GM12891 (cell line): ENCODE results near the genes NOL9, ZBTB48 and PHF13.

- RRBS = 54% methylated on average over 6 of the region's 25 CpGs
These were observed 8.1 kb upstream of the TNFRSF25 start for GRCh38 chr1:6473822-6474665.

GRCh38 chr1:6554093-6555008, at the start of gene NOL9:
Gene NOL9 (minus strand): TSS chr1:6554513.
- RRBS = under 1% methylated on average over 36 of the region's 85 CpGs

- RRBS = 1% methylated on average over 30 of the region's 81 CpGs
These were observed at the start of gene ZBTB48 for GRCh38 chr1:6579314-6580333. Gene ZBTB48 (plus strand): TSS chr1:6579994.

DNA sequence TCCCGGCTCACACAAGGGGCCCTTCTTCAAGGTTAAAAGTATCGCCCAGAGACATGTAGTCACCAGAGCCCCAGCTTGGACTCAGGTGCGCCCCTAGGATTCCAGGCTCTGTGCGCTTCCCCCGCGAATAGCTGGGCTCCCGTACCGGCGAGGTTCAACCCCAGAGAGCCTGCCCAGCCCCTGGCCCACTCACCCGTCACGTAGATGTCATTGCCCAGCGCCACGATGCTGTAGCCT, 1.1 kb downstream of the KLHL21 start:
- RRBS = no CpG with 5 or more reads among the region's 13 CpGs

DNA sequence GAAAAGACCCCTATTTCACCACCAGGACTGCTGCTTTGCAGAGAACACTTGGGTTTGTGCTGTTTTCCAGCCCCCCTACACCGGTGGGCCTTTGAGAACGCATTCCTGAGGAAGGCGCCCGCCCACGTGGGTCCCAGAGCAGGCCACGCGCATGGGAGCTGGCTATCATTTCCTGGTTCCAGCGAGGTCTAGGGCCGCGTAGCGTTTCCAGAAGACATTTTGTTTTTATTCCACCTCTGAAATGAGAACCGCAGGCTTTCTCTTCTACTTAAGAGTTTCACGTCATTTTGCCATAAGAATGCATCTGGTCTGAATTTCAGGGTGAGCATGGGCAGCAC, 1.2 kb upstream of the KLHL21 start:
- RRBS = no CpG with 5 or more reads among the region's 13 CpGs

GRCh38 chr1:6613633-6614582, at the start of gene PHF13:
Gene PHF13 (plus strand): TSS chr1:6613731.
- RRBS = 2% methylated on average over 82 of the region's 120 CpGs

GRCh38 chr1:6625280-6626162, 853 bp downstream of the THAP3 start:
- RRBS = under 1% methylated on average over 28 of the region's 71 CpGs

DNA sequence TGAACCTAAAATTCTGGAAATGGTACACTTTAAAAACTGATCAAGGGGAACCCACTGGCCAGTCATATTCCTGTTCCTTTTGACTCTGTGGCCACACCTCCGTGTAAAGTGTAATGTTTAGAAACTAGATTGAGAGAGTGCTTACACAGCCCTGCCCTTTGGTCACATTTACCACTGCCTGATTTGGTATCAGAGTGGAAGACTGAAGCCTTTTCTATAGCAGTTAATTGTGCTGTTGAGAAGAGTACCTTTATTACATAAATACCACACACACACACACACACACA, 37.2 kb downstream of the CAMTA1 start:
- RRBS = no CpG with 5 or more reads among the region's 1 CpG

- RRBS = no CpG with 5 or more reads among the region's 10 CpGs
These were observed 137.3 kb downstream of the CAMTA1 start for GRCh38 chr1:6922514-6922994.

GRCh38 chr1:7340335-7340731, 430.8 kb upstream of the VAMP3 start:
- RRBS = no CpG with 5 or more reads among the region's 3 CpGs

DNA sequence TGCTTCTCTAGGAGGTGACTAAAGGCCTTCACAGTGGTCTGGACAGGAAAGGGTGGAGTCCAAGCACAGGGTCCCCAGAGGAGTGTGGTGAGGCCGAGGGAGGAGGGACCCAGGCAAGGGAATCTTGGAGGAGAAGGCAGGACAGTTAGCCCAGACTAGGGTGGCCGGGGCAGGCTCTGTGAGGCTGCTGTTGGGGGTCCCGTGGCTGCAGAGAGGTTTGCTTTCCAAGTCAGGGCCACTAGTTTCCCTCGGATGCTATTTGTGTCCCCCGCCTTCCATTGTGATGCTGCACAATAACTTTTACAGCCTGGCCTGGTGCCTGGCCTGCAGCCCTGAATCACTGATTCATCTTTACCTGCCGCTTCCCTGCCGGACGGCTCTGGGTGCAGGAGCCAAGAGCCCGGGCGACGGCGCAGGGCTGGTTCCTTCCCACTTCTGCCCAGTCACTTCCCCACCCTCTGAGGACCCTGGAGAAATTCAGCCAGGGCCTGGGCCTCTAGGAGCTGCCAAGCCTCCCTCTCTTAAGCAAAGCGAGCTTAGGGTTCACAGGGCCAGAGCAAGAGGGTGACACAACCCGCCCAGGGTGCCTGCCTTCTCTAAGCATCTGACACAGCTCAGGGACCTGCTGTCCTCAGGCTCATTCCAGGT, 381.3 kb upstream of the VAMP3 start:
- RRBS = no CpG with 5 or more reads among the region's 14 CpGs

- RRBS = no CpG with 5 or more reads among the region's 9 CpGs
These were observed 261.3 kb upstream of the VAMP3 start for GRCh38 chr1:7509845-7510199.

DNA sequence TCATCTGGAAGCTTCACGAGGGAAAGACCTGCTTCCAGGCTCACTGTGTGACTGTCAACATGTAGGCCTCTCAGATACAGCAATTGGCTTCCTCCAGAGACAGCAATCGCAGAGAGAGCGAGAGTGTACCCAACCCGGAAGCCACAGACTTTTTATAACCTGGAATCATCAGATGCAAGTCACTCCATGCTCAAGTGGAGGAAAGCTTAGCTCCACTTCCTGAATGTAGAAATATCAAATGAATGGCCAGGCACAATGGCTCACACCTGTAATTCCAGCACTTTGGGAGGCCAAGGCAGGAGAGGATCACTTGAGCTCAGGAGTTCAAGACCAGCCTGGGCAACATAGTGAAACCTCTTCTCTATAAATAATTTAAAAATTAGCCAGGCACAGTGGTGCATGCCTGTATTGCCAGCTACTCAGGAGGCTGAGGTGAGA, 40.7 kb downstream of the TNFRSF9 start:
- RRBS = no CpG with 5 or more reads among the region's 4 CpGs

- RRBS = no CpG with 5 or more reads among the region's 3 CpGs
These were observed 1.8 kb downstream of the ERRFI1 start for GRCh38 chr1:8024326-8024767.

- RRBS = no CpG with 5 or more reads among the region's 8 CpGs
These were observed 129.4 kb upstream of the ERRFI1 start for GRCh38 chr1:8155475-8155902.

- RRBS = no CpG with 5 or more reads among the region's 8 CpGs
These were observed 43.5 kb upstream of the SLC45A1 start for GRCh38 chr1:8274385-8274843.

GRCh38 chr1:8359775-8360830, 42.2 kb downstream of the SLC45A1 start:
- RRBS = 74% methylated on average over 3 of the region's 47 CpGs

DNA sequence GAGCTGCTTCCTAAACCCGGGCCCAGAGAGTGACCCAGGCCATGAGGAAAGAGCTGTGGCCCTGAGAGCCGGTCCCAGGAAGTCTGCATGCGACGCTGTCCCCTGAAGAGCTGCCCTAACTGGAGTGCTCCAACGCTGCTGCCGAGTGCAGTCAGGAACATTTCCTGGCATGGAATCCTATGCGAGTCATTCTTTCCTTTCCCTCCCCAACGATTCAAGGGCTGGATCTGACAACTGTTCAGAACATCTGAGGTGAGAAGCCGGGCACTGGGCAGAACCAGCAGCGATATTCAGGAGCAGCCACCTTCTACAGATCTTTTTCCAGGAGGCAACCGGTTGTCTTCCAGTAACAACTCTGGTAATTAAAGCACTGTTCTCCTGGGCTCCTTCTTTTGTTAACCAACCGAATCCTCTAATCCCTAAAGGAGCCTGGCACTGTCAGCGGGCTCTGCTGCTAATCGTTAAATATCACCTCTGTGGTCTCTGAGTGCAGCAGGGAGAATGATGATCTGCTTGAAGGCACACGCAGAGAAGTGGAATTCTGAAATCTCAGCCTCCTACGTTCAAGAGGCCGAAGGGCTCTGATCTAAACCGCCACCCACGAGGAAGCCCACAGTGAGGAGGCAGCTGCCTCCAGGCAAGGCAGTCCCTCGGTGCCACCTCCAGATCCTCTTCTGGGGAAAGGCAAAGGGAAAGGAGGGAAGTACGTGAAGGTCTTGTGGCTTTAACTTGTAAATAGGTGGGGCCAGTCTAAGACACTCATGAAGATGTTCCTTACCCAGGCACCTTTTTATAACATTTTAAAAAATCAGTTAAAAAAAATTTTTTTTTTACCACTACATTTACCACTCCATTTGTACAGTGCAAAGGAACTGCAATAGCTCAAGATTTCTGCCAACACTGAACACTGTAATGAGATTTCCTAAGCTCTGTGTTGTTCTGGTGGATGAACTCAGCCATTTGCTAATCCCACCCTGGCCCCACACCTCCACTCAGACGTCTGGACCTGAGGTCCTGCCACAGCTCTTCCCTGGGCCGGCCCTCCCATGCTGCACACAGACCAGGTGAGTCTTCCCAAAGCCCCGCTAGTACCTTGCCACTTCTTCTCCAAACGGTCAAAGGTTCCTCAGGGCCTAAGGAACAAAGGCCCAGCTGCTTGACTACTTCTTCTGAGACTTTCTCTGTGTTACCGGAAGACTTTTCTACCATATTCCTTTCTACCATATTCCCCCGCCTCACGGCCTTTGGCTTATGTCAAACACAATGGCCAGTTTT, 56.1 kb downstream of the SLC45A1 start:
- RRBS = 97% methylated on average over 5 of the region's 28 CpGs

GRCh38 chr1:8390771-8391904, 73.2 kb downstream of the SLC45A1 start:
- RRBS = no CpG with 5 or more reads among the region's 9 CpGs

DNA sequence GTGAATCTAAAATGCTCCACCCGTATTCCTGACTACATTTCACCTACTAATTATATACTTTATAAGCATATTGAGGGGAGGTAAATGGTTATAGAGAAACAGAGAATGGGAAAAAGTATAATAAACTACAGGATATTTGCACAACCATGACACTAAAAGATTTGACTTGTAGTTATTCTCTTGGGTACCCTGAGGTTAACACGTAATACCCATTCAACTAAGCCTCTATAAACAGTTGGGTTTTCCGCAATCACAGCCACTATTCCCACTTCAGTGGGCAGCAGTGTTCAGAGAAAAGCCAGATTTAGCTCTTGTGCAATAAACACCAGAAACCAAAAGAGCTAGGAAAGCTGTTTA, 101.1 kb downstream of the SLC45A1 start:
- RRBS = no CpG with 5 or more reads among the region's 3 CpGs